GM12891 (cell line): ENCODE measurements around the genes CXorf66, SLITRK2 and TMEM185A.

DNA sequence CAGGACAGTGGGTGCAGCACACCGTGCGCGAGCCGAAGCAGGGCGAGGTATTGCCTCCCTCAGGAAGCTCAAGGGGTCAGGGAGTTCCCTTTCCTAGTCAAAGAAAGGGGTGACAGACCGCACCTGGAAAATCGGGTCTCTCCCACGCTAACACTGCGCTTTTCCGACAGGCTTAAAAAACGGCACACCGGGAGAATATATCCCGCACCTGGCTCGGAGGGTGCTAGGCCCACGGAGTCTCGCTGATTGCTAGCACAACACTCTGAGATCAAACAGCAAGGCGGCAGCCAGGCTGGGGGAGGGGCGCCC lies 66.9 kb upstream of the FGF13 start:
- RRBS = no CpG with 5 or more reads among the region's 18 CpGs

- RRBS = no CpG with 5 or more reads among the region's 16 CpGs
Measured at GRCh38 chrX:139202519-139202999, 328.0 kb upstream of the F9 start.

GRCh38 chrX:139297888-139298135 lies 232.7 kb upstream of the F9 start:
- RRBS = no CpG with 5 or more reads among the region's 1 CpG

DNA sequence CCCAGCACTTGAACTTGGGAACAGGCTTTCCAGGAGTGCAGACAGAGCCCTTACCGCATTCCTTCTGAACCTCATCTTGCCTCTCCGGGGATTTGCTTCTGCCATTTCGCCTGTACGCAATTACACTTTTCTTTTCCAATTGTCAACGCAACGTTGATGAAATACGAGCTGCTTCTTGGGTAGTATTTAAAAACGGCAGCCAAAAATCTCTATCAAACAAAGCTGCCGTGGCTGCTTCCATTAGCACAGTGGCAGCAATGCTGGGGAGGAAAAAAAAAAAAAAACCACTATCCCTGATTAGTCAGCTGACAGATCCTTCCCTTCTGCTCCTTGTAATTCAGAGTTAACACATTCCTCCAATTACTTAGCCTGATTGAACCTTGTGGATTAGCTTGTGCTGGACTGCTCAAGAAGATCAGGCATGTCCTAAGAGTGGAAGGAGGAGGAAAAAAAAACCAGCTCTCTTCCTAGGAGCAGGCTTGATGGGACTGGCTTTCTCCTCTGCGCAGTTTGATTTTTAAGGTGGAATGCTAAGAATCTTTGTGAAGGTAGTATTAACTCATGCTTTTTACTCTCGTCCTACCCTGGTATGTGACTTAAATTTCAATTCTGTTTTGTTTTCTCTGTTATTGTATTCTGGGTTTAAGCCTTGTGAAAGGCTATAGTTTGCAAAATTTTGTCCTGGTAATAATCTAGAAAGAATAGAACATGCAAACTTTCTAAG lies 65.4 kb downstream of the MCF2 start:
- RRBS = no CpG with 5 or more reads among the region's 11 CpGs

DNA sequence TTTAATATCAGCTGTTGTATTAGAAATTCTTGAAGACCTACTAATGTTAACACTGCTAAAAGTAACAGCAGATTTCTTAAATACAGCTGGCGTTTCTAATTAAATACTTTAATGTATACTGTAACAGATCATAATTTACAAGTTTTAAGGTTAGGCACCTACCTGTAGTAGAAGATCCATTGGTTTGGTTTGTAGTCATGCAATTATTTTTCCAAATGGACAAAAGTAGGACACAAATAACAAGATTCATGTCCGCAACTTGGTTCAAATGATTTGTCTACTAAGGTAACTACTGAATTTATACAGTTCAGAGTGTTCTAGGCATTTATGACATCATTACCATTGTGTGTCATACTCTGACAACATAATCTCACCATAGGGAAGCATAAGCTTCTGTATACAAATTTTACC lies at the start of gene CXorf66:
Gene CXorf66, minus strand, starts transcription at position 275 of the 411 bp plus-strand sequence.
- RRBS = no CpG with 5 or more reads among the region's 2 CpGs

GRCh38 chrX:140505161-140506220 lies 622 bp upstream of the SOX3 start:
- RRBS = 4% methylated on average over 8 of the region's 69 CpGs

GRCh38 chrX:145817735-145818545 lies at the start of gene SLITRK2:
Gene SLITRK2, plus strand, starts transcription at chrX:145817829.
- RRBS = 23% methylated on average over 47 of the region's 86 CpGs

DNA sequence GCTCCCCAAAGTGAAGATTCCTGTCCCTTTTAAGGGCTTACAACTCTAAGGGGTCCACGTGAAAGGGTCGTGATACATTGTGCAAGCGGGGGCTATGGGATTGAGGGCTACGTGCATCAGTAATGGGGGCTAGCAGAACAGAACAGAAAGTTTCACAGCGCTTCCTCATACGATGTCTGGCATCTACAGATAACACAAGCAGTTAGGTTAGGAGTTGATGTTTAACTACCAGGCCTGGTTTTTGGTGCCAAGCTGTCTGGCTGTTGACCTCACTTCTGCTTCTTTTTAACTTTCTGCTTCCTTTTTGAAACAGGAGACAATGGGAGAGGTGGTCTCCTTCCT lies 368.6 kb upstream of the CXorf51A start:
- RRBS = no CpG with 5 or more reads among the region's 6 CpGs

DNA sequence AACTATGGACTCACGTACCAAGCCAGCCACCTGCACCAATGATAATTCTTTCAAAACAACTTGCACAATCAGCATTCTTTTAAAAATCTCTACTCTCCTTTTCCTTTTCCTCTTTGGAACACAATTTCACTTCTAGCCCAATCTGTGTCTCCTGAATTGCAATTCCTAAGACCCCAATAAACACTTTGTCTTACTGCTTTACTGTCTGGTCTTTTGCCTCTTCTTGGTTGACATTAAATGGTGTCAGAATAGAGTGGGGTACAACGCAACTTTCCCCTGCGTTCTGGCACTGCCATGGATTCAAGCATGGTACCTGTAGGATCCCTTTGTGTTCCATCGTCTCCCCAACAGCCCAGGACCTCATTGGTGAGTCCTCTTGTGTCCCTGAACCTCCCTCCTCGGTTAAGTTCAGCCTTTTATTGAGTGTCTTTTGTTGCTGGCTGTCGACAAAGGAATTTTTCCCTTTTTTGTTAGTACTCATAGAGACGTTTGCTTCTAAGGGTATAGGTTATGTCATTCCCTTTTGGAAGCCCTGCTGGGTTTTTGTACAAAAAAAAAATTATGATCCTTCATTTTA lies 35.5 kb upstream of the FMR1 start:
- RRBS = no CpG with 5 or more reads among the region's 7 CpGs

DNA sequence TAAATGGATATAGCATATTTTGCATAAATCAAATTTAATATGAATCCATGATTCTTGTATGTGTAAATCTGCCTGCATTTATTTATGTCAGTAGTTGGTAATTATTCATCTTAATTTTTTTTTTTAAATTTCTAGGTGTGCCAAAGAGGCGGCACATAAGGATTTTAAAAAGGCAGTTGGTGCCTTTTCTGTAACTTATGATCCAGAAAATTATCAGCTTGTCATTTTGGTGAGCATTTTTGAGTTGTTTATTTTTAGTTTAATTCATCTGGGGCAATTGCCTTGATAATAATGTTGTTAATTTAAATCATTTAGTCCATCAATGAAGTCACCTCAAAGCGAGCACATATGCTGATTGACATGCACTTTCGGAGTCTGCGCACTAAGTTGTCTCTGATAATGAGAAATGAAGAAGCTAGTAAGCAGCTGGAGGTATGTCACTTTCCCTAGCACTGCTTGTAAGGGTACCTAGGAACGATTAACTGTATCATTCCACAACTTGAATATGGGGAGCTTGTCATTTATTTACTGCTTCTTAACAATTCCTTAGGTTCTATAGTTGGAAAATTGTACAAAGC lies 18.2 kb downstream of the FMR1 start:
- RRBS = no CpG with 5 or more reads among the region's 5 CpGs

DNA sequence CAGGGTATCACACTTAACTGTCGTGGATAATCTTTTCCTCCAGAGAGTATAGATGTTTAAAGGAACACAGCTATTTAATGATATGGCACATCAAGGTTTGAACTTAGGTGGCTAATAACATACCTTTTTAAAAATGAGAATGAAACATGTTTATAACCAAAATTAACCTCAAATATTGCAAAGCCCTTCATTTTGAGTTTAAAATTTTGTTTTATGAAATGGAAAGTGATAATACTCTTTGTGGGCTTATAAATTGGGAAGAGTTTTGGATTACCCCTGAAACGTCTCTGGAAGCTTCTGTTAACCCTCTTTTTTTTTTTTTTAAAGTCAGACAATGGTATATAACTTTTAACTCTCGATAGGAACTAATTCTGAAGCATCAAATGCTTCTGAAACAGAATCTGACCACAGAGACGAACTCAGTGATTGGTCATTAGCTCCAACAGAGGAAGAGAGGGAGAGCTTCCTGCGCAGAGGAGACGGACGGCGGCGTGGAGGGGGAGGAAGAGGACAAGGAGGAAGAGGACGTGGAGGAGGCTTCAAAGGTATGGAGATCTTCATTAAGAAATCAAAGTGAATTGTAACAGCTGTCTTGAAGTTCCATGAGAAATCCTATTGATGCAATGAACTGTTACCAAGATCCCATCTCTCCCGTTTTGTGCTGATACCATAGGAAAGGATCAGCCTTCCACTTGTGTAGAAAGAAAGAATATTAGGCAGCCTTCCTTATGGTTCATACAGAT lies 33.0 kb downstream of the FMR1 start:
- RRBS = no CpG with 5 or more reads among the region's 11 CpGs

DNA sequence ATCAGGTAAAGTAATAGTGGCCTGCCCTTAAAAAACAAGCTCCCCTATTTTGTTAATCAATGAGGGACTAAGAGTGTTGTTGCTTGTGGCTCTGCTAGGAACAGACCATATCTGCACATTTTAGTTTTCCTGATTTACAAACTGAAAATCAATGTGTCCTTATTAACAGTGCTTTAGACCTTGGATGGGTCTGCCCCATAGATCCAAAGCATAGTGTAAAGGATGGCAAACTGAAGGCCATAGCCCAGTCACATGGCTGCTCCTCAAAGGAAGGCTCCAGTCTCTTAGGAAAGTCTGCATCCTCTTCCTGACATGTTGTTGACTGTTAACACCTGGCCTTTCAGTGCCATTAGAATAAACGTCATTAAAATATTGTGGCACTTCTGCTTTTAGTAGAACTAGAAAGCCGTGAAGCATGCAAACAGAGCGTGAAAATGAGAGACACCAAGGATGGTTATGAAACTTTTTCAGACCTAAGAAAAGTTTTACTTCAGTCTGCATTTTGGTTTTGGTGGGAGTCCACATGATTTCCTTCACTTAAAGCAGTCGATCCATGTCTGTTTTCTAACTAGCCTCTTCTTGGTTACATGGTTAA lies 41.2 kb upstream of the AFF2 start:
- RRBS = no CpG with 5 or more reads among the region's 4 CpGs

DNA sequence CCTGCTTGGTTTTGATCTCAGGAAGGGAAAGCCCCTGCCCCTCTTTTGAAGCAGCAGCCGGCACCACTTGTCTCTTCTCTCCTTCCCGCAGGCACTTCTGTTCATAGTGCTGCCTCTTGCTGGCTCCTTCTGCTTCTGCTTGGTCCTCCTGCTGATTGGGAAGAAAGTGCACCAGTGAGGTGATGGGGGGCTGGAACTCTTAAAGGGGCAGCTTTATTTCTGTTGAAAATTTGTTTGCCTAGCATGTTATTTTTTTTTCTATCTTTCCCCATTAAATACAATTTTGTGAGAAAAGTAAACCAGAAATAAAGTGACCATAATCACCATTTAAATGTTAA lies 2.2 kb upstream of the AFF2 start:
- RRBS = no CpG with 5 or more reads among the region's 2 CpGs

GRCh38 chrX:149503266-149503991 lies 1.7 kb downstream of the IDS start:
- RRBS = no CpG with 5 or more reads among the region's 17 CpGs

GRCh38 chrX:149525383-149525905 lies 15.4 kb upstream of the EOLA1 start:
- RRBS = no CpG with 5 or more reads among the region's 14 CpGs

GRCh38 chrX:149545143-149546035 lies 4.3 kb downstream of the HSFX3 start:
- RRBS = no CpG with 5 or more reads among the region's 33 CpGs

DNA sequence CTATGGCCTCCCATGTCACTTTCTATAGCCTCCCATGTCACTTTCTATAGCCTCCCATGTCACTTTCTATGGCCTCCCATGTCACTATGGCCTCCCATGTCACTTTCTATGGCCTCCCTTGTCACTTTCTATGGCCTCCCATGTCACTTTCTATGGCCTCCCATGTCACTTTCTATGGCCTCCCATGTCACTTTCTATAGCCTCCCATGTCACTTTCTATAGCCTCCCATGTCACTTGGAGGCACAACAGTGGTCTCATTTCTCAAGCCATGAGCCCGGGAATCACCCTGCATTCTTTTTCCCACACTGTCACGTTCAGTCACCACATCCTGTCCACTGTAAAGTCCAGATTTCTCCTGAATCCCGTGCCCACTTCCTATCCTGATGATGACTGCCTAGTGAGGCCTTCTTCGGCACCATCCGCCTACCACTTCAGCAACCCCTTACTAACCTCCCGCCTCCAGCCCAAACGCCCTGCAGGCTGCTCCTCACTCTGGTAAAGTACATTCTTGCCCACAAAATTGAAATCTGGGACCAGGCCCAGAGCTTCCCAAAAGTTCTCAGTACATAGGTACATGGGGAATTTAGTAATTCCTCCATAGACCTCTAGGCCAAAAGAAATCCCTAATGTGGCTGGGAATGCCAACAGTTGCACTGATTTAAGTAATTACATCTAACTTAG lies 10.4 kb upstream of the HSFX2 start:
- RRBS = no CpG with 5 or more reads among the region's 7 CpGs

DNA sequence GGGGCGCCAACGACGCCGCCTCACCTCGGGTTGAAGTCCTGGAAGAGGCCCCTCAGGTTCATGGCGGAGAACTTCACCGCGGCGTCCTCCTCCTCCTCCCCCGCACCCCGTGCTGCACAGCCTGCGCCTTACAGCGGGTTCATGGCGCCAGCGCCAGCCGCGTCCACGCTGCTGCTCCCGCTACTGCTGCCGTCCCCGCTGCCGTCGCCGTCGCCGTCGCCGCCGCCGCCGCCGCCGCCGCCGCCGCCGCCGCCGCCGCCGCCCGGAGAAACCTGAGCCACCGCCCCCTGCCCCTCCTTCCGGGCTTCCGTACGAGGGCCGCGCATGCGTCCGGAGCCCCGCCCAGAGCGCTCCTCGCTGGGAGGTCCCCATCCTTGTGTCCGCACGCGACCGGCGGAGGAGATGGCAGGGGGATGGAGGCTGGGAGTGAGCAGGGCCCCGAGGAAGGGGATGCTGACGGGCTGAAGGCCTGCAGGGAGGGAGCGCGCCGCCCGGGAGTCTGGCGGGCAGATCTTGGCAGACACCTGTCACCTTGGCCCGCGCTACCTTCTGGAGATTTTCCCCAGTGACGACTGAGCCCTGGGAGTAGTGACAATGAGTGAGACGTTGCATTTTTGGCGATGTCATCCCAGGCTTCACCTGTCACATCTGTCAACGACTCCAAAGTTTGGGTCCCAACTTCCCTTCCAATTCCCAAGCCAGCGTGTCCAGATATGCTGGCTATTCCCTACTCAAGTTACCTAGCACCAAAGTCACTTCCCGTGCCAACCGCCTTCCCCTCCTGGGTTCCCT lies at the start of gene TMEM185A:
Gene TMEM185A, minus strand, starts transcription at position 274 of the 792 bp plus-strand sequence.
- RRBS = under 1% methylated on average over 8 of the region's 74 CpGs

- RRBS = no CpG with 5 or more reads among the region's 9 CpGs
Measured at GRCh38 chrX:150200752-150201495, 162.2 kb upstream of the MAMLD1 start.

DNA sequence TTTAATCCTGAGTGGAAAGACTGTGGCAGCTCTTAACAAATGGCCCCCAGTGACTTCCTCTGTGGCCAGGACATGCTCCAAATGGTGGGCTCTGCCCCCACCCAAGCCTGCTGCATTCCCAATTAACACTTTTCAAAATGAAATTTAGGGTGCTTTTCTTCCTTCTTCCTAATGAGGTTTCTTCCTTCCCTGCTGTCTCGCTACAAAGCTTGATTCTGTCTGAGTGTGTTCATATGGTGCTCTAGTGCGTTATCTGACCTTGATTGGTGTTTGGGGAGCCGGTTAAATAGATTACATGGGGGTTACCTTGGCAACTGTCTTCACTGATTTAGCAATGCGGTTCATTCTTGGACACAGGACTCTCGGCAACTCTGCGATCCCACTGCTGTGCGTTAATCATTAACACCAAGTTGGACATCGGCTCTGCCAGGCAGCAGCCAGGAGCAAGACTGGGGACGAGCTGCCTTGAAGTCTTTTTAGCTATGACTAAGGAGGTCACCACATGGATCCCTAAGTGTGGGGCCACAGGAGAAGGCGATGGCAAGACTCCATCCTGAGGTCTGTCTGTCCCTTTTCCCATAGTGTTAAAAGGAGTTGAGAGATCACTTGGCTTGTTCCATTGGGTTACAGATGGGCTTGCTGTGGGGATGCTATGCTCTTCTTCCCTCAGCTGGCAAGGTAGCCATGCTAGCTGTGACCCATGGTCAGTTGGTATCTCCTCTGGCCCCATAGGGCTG lies 93.5 kb upstream of the MAMLD1 start:
- RRBS = no CpG with 5 or more reads among the region's 10 CpGs